ENCODE data around the genes KLHL29 and SF3B6.

DNA sequence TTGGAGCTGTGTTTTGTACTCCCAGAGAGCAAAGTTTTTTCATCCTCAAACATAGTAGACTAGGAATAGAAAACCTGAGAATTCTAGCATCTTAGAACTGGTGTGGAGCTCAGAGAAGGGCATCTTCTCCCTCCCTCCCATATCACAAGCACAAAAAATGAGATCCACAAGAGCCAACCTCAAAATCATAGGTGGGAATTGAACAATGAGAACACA lies 904.1 kb downstream of the TDRD15 start:
- CAGE, long polyA plus RNA: no peak

DNA sequence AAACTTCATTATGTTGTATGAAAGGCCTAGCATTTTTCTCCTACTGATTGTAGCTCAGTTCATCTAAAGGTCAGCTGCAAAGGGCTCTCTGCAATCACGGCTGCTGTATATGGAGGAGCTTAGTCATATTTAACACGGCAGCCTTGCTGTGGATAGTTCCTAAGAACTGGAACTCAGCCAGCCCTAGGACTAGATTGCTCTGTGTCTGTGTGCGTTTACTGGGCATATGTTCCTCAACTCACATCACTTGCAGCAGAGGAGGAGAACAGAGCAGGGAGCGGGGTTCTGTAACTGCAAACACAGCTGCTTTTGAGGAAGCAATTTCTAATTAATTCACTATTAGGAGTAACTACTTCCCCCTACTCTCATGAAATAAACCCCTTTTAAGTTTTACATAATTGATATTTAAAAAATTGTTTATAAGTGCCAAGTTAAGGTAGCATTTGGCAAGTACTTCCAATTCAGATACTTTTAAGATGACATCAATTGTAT lies 1103.8 kb upstream of the KLHL29 start:
- CAGE, long polyA plus RNA: no peak
- RRBS: no CpG with 5 or more reads among the region's 4 CpGs

- CAGE, long polyA plus RNA: no peak
- RRBS: no CpG with 5 or more reads among the region's 1 CpG
These were observed 176.0 kb upstream of the KLHL29 start for GRCh38 chr2:23208910-23209405.

- CAGE, long polyA plus RNA: no peak
- RRBS: no CpG with 5 or more reads among the region's 4 CpGs
These were observed 136.8 kb upstream of the KLHL29 start for GRCh38 chr2:23248202-23248643.

- CAGE, long polyA plus RNA: no peak
- RRBS: no CpG with 5 or more reads among the region's 2 CpGs
These were observed 97.7 kb upstream of the KLHL29 start for GRCh38 chr2:23287311-23287621.

DNA sequence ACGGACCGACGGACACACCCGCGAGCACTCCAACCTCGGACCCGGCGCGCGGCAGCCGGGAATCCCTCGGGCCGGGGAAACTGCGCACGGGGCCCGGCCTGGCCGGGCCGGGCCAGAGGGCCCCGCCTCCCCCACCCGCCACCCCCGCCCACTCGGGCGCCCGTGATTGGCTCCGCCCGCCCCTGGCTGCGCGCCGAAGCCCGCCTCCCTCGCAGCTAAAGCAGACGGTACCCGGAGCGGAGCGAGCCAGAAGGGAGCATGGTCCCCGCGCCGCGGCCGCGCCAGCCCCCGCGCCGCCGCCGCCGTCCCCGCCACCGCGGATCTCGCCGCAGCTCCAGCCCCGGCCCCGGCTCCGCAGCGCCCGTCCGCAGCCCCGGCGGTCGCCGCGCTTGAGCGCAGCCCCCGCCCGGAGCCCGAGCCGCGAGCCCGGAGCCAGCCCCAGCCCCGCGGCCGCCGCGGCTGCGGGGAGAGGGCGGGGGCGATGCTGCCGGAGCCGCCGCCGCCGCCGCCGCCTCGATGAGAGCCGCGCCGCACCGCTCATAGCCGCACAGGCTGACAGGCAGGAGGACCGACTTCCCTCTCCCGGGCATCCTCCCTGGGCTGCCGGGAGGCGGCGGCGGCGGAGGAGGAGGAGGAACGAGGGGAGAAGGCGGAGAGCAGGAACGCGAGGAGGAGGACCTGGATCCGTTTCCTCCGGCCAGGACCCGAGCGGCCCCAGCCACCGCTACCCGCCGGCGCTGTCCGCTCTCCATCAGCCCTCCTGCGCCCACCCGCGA lies at the start of gene KLHL29:
KLHL29 (plus strand) TSS at position 223 of the 776 bp plus-strand sequence.
- CAGE, long polyA plus RNA: no peak
- RRBS: 2% methylated on average over 41 of the region's 114 CpGs

GRCh38 chr2:23405307-23405815 lies 20.4 kb downstream of the KLHL29 start:
- CAGE, long polyA plus RNA: no peak
- RRBS: no CpG with 5 or more reads among the region's 4 CpGs

- CAGE, long polyA plus RNA: no peak
- RRBS: no CpG with 5 or more reads among the region's 6 CpGs
These were observed 179.4 kb downstream of the KLHL29 start for GRCh38 chr2:23564425-23564703.

DNA sequence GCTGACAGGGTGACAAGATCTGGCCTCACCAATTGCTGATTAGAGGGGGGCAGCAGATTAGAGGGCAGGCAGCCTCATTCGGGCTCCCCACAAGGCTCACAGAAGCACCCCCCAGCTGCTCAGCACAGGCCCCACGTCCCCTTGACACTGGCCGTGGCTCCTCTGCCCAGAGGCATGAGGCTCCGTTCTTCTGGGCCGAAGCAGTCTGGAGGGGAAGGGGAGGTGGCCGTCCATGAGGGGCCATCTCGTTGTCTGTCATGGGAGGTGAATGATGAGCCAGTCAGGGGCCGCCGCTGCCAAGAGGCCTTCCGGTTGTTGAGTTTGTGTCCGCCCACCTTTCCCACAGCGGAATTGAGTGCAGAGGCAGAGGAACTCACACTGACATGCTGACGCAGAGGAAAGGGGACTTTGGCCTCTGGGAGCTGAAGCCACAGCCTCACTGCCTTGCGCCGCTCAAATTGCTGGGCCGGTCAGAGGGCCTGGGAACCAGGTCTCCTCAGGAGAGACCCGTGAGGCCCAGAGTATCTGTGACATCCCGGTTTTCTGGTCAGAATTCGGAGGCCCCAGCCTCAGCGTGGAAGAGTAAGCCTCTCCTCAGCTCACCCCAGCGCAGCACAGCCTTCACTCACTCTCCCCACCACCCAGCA lies 268.4 kb downstream of the ATAD2B start:
- CAGE, long polyA plus RNA: no peak
- RRBS: 65% methylated on average over 3 of the region's 21 CpGs

- CAGE, long polyA plus RNA: no peak
- RRBS: 5% methylated on average over 11 of the region's 34 CpGs
These were observed 263.8 kb downstream of the ATAD2B start for GRCh38 chr2:23663116-23663529.

GRCh38 chr2:24011292-24011802 lies 1.5 kb downstream of the MFSD2B start:
- CAGE, long polyA plus RNA: no peak
- RRBS: no CpG with 5 or more reads among the region's 3 CpGs

DNA sequence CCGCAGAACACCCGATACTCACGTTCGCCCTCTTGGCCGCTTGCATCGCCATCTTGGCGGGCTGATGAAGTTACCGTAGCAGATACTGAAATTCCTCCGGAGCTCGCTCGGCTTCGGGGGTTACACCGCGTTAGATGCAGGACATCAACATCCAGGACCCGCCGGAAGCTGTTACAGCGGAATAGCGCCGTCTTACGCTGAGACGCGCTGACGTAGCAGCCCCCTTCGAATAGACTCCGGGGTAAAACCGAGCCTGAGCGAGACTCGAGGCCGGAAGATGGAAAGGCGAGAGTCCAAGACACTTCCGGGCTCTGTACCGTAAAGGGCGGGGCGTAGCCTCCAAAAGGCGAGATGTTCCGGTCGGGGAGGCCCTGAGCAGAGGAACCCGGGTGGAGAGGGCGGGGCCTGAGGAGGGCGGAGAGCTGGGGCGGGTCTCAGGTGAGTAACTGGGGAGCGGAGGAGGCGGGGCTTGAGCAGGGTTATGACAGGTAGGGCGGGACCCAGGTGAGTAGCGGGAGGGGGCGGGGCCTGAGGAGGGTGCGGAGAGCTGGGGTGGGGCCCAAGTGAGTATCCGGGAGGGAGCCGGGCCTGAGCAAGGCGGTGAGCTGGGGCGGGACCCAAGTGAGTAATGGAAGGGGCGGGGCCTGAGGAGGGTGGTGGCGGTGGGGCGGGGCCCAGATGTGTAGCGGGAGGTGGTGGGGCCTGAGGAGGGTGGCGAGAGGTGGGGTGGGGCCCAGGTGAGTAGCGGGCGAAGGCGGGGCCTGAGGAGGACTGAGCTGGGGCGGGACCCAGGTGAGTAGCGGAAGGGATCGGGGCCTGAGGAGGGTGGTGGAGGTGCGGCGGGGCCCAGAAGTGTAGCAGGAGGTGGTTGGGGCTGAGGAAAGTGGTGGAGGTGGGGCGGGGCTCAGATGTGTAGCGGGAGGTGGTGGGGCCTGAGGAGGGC lies at the start of gene SF3B6:
SF3B6 (minus strand) TSS at position 149 of the 943 bp plus-strand sequence.
- CAGE, long polyA plus RNA: start-site peak on the minus strand centred at position 160 of the sequence, 28 bp wide, 361 and 357 reads in 2 replicates; start-site peak on the plus strand centred at position 337 of the sequence, 161 bp wide, 14 and 11 reads in 2 replicates; start-site peak on the plus strand centred at position 641 of the sequence, 134 bp wide, 13 and 13 reads in 2 replicates
- RRBS: 1% methylated on average over 21 of the region's 66 CpGs

GRCh38 chr2:24298557-24298934 lies 61.8 kb downstream of the ITSN2 start:
- CAGE, long polyA plus RNA: no peak
- RRBS: no CpG with 5 or more reads among the region's 7 CpGs

DNA sequence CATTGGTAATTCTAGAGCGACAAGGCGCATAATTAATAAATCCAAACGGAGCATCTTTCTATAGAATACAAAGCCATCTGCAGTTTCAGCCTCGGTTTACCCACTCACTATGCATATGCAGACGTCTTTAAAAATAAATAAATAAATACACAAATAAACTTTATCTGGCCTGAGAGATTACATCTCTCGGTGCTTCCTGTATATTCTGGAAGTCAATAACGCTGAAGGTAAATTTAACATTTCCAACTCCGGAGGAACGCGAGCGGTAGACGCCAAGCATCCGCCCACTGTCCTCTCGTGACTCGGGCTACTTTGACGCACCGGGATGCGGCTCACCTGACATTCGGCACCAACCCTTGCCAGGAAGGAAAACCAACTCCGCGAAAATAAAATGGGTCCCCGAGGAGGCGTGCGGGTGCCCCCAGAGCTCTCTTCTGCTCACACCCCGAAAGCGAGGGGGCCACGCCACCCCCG lies 796 bp downstream of the ITSN2 start:
- CAGE, long polyA plus RNA: no peak
- RRBS: 3% methylated on average over 10 of the region's 28 CpGs

DNA sequence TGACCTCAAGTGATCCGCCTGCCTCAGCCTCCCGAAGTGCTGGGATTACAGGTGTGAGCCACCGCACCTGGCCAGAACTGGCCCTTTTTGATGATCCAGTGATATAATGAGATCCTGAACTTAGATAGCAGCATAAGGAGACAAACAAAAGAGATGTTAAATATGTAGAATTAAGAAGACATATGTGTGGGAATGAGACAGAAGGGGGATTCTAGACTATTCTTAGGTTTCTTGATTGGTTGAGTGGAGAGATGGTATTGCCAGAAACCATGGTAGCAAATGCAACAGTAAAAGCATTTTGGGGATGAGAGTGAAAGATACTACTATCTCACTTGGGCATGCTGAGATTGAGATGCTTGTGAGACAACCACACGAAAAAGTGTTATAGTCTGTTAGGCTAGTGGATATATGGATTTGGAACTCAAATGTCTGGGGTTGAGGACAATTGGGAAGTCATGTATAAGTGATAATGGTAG lies 49.7 kb downstream of the NCOA1 start:
- CAGE, long polyA plus RNA: no peak
- RRBS: no CpG with 5 or more reads among the region's 4 CpGs

DNA sequence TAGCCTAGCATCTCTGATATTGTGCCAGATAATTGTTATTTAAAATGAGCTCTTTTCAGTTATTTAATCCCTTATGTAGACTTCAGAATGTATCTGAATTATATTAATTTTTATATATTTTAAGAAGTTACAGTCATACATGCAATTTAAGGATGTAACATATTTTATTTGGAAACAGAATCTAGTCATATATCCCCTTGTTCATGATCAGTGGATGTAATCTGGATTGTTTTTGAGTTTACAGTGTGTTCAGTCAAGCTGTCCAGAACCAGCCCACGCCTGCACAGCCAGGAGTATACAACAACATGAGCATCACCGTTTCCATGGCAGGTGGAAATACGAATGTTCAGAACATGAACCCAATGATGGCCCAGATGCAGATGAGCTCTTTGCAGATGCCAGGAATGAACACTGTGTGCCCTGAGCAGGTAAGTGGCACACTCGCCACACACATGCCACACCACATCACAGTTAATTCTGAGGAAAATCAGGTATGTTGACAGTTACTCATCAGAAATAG lies 35.4 kb downstream of the PTRHD1 start:
- CAGE, long polyA plus RNA: no peak
- RRBS: no CpG with 5 or more reads among the region's 4 CpGs

DNA sequence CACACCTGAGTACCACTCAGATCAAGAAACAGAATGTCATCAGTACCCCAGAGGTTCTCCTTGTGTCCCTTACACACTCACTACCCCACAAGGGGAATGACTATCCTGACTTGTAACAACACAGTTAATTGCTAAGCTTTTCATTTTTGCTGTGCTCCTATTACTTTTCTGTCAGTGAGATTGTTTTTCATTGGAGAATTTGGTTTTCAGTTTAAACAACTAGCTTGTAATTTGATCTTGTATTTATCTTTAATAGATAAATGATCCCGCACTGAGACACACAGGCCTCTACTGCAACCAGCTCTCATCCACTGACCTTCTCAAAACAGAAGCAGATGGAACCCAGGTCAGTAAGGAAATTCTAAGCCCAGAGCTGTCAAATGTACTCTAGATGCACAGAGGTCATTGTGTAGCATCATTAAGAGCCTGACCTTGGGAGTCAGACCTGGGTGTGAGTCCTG lies 30.7 kb downstream of the PTRHD1 start:
- CAGE, long polyA plus RNA: no peak
- RRBS: no CpG with 5 or more reads among the region's 1 CpG

DNA sequence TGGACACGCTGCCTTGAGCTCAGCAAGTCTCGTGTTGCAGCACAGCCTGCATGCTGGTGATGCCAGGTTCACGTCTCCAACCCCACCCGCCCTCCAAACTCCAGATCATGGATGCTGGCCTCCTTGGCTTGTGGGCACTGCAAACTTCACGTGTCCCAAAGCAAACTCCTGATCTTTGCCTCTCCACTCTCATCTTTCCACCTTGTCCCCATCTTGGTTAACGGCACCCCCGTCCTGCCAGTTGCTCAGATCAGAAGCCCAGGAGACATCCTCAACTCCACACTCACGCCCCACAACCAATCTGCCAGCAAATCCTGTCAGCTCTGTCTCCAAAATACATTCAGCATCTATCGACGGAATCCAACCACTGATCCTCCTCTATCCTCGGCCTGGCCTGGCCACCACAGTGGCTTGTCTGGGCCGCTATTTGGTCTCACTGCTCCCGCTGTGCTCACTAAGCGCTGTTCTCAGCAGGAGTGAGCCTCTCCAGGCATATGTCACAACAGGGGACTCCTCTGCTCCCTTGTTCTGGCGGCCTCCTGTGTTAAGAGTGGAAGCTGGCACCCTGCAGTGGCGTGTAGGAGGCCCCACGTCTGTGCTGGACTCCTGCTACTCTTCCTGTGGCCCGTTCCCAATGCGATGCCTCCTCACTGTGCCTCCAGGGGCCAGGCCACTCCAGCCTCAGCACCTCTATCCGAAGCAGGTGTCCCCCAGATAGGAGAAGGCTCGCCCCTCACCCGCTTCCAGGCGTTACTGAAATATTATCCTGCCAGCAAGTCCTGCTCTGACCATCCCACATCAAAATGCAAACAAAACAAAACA lies 39.7 kb downstream of the CENPO start:
- CAGE, long polyA plus RNA: no peak
- RRBS: no CpG with 5 or more reads among the region's 23 CpGs

GRCh38 chr2:25215681-25216683 lies 47.6 kb upstream of the POMC start:
- CAGE, long polyA plus RNA: no peak
- RRBS: 8% methylated on average over 37 of the region's 86 CpGs

DNA sequence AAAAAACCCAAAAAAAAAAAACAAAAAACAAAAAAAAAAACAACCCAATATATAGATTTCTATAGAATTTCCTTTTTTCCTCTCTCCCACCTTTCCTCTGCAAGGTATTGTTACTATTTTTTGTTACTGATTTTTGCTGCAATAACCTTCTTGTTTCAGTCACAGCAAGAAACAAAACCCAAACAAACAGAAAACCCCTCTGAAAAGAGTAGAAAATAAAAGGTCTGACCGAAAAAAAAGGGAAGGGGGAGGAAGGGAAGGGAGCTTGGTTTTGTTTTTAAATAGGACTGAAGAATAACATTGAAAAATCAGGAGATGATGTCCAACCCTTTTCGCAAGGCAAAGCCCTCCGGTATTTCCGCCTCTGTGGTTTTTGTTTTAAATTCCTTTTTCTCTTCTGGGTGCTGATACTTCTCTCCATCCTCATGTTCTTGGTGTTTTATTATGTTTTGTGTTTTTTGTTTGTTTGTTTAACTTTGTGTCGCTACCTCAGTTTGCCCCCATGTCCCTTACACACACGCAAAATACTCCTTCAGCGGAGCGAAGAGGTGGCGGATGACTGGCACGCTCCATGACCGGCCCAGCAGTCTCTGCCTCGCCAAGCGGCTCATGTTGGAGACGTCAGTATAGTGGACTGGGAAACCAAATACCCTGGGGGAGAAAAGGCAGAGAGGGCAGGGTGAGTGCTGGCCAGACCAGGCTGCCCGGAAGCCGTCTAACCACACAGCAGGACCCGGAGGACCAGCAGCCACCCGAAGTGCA lies 65.6 kb upstream of the POMC start:
- CAGE, long polyA plus RNA: no peak
- RRBS: 94% methylated on average over 2 of the region's 18 CpGs